Metastatic Breast Carcinoma in the Brain (tissue), 10 donors: ENCODE measurements around a stretch of chr10.

- PRO-cap, 10 experiments, result peak in 1 of 10 experiments; most common minus-strand start chr10:3048313 (in 1)
These were observed 19.2 kb upstream of the PFKP start for GRCh38 chr10:3048162-3048499.

DNA sequence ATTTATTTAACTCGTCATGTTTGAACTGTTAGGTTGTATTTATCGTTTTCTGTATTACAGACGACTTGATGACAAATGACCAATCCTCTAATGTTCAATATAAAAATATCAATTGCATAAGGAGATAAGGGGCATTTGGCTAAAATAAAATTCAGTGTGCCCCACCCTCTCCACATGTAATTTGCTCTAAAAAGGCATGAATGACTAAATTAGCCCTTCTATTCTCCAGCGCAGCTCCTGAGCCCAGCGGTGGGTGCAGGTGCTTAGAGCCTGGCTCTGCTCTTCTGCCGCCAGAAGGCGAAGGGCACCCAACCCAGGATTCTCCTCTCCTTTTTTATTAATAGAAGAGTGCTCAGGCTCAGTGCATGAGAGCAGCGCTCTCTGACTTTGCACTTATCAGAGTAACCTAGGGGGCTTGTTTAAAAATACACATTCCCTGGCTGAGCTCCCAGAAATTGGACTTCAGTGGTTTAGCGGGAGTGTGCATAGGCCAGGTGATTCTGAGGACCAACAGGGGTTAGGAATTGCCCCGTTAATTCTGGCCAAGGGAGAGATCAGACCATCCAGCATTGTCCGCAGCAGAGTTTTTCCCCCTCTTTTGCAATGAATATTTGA, 1.8 kb upstream of the PFKP start:
- PRO-cap, 10 experiments, result no peak in any of the 10 experiments

- PRO-cap, 10 experiments, result no peak in any of the 10 experiments
These were observed 370 bp downstream of the PFKP start for GRCh38 chr10:3067750-3068086.

GRCh38 chr10:3130895-3131613, 41.5 kb downstream of the PITRM1 start:
- PRO-cap, 10 experiments, result peak in 2 of 10 experiments; most common plus-strand start chr10:3131377 (in 1); most common minus-strand start chr10:3131281 (in 2)

GRCh38 chr10:3294870-3295470, 122.4 kb upstream of the PITRM1 start:
- PRO-cap, 10 experiments, result peak in 3 of 10 experiments; most common plus-strand start chr10:3295074 (in 2); most common minus-strand start chr10:3295145 (in 1)

GRCh38 chr10:3525882-3526347, 259.1 kb downstream of the KLF6 start:
- PRO-cap, 10 experiments, result peak in 4 of 10 experiments; most common plus-strand start chr10:3526050 (in 1); most common minus-strand start chr10:3525943 (in 4)

GRCh38 chr10:3556079-3556580, 228.9 kb downstream of the KLF6 start:
- PRO-cap, 10 experiments, result no peak in any of the 10 experiments

DNA sequence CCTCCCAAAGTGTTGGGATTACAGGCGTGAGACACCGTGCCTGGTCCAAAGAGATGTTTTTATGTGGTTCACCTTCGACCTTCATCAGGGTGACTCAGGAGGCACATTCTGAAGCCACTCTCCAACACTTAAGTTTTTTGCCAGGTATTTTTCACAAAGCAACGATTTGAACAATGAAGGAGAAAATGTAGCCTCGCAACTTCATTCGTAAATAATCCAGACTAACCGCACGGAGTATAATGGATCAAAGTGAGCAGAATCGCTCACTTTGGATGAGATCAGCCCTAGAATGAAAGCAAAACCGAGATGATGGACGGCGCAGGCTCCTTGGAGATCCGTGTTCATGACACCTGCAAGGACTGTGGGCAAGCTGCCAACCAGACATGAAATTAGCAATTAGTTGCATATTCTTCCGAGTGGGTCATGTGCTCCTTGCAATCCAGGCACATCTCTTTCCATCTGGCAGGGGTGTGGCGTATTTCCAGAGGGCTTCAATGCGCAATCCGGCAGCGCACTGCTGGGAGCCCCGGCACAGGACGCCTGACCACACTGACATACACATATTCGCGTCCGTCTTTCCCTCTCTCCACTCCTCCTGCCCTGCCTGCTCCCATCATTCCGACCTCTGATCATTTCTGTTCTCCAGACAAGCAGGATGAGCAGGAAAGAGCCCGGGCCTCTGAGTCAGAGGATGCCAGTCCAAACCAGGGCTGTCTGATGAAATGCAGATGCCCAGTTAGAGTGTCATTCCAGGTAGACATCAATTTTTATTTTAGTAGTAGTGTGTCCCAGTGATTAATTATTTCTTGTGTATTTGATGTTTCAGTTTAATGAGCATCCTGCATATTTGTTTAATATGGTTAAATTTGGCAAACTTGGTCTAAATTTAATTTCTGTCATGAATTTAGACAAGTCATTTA, 148.4 kb downstream of the KLF6 start:
- PRO-cap, 10 experiments, result peak in 1 of 10 experiments; most common plus-strand start position 520 of the sequence (in 1); most common minus-strand start position 627 of the sequence (in 1)

DNA sequence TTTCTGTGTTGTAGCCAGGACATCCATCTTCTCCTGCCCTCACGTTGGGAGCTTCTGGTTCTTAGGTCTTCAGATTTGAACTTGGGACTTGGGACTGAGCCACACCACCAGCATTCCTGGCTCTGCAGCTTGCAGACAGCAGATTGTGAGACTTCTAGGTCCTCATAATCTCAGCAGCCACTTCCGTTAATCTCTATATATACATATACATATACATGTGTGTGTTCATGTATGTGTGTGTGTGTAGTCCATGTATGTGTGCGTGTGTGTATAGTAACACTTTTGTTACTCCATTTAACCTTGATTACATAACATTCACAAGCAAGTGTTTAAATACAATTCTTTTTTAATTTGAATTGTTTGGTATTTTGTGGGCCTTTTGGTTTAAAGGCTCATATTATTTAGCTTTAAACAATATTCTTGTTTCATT, 42.7 kb downstream of the KLF6 start:
- PRO-cap, 10 experiments, result no peak in any of the 10 experiments

DNA sequence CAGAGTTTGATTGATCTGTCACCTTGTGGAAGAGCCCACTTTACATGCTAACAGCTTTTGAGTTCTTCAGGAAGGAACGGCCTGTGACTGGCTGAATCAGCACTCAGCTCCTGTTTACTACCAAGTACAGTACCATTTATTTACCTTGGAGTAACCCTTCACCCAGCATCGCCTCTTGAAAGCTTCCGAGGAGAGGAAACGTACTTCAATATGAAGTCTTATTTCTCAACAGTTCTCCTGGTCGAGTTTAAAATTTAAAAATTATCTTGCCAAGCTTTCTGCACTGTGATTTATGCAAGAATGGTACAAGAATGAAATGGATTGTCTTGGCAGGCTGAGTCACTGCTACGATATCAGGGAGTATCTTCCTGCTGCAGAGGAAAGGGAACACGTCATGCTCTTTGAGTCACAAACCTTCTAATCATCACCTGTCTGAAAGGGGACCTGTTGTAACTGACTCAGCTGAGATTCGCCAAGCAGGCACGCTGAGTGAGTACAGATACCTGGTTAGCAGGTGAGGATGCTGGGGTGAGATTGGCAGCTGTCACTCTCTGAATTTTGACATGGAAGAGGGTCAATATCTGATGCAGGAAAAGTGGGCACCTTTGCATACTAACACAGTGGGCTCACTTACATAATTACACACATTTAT, 30.1 kb downstream of the KLF6 start:
- PRO-cap, 10 experiments, result no peak in any of the 10 experiments

DNA sequence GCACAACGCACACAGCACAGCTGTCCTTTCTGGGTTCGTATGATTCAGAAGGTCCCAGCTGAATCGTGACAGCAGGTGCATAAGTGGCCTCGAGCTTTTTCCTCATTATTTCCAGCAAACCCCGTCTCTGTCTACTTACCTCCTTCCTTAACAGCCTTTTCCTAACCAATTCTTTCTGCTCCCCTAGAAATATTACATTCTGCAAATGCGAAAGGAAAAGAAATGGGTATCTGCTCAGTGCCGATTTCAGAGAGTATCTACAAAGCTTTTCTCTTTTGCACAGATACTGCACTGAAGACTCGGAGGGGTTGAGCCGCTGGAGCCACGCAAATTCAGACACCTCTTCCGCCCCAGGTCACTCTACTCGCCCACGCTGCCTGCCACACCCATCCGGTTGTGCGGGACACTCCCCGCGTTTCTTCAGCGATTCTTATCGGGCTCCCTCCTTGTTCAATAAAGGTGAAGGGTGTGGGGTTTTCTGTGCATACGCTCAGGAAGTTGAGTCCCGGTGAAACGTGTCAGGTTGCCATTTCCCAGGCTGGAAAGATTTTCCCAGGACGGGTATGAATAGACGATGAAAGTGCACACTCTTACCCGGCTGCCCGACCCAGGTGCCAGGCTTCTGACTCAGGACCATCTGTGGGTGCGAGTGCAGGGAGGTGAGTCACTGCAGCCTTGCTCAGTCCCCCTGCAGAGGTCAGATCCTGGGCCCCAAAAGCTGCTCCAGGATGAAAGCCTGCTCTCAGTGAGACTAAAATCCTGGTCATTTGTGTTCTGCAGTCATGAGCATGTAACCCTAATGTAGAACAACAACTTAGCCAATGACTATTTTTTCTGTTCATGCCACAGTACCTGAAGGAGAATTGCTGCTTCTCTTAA, 22.0 kb downstream of the KLF6 start:
- PRO-cap, 10 experiments, result no peak in any of the 10 experiments

DNA sequence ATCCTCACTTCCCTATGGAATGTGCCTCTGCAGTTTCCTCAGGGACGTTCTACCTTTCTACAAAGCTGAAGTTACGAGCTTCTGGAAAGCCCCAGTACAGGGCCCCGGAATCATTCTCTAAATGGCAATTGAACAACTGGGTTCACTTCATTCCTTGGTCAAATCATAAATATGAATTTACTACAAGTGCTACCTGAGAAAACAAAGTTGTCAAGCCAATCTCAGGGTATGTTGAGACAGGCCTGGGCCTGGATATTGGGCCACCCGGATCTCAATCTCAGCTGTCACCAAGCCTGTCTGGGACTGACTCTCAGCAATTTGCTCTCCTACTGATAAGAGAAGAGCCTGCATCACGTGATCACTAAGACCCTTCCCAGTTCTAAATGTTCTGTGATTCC, 4.4 kb downstream of the KLF6 start:
- PRO-cap, 10 experiments, result no peak in any of the 10 experiments

DNA sequence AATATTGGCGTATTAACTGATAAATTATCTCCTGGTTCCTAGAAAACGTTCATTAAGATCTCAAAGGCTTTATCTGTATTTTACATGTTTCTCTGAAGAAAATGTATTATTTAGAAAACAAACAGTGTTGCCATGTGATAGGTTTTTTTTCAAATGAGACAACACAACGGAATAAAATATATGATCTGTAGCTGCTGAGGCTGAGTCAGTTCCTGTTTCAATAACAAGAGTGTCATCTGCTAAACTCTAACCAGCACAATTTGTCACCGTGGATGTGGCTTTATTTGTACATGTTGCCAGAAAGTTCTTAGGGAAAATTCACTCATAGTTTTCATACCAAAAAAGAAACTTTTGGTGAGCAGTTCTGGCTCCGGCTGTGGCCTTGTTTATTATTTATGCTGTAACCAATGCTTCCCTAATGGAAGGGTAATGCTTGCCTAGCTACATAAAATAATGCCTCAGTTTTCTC, 20.2 kb upstream of the KLF6 start:
- PRO-cap, 10 experiments, result peak in 6 of 10 experiments; most common plus-strand start position 334 of the sequence (in 6); most common minus-strand start position 222 of the sequence (in 2)

GRCh38 chr10:3823530-3824067, 38.6 kb upstream of the KLF6 start:
- PRO-cap, 10 experiments, result no peak in any of the 10 experiments

DNA sequence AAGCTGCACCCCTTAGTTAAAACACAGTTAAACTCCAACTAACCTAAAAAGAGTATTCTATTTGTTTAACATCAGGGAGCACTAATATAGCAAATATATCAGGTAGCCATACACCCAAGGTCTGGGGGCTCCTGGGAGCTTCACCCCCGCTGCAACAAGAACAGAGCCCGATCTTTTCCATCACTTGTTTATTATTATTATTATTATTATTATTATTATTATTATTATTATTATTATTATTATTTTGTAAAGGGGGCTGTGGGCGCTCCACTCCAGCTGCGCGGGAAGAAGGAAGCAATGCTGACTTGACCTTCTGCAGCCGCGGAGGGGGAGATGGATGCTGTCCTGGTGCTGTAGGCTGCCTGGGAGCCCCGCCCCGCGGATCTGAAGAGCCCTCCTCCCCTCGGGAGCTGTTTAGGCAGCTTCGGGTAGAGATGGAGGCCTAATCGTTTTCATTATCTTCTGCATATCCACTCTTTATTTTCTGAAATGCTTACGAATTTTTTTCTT, 101.1 kb upstream of the KLF6 start:
- PRO-cap, 10 experiments, result peak in 1 of 10 experiments; most common plus-strand start position 275 of the sequence (in 1)

DNA sequence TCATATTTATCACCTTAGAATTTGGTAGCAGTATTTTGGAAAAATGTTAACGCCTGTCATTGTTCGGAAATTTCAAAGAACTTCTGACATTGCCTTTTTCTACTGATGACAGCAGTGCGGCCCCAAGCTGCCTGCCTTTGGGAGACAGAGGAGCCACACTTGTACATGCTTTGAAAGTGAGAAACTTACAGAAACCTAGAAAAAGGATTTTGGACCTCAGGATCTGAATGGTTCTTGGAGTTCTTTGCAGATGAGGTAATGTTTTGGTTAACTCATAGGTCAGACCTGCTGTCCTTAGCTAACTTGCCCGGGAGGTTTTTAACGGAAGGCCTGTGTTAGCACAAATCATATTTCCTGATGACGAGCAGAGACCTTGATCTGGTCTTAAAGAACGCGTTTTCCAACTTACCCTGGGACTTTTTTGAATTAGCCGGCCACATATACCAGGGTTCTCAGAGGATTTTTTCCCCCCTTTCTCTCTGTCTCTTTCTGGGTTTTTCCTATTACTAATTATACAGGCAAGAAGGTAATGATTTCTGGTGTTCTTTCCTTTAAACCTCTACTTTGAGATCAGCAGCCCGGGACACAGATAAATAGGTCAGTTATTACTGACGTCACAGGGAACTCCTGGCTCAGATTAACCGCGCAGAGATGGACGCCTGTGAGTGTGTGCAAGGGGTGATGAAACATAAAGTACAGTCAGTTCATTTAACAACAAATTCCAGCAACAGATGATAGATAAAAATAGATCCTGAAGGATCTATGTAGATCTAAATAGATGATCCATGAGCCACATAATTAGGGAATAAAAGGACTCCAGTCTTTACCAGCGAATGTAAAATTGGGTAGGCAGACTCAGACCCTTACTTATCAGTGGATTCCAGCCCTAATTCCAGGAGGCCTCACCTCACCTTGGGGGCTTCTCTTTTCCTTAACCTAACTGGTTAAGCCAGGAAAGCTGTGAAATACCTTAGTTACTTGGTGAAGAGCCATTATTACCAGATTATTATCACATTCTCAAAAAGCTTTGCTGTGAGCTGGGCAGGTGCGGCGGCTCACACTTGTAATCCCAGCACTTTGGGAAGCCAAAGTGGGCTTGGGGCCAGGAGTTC, 101.9 kb upstream of the KLF6 start:
- PRO-cap, 10 experiments, result peak in 8 of 10 experiments; most common plus-strand start position 348 of the sequence (in 8); most common minus-strand start position 566 of the sequence (in 3)

GRCh38 chr10:3889871-3890568, 105.0 kb upstream of the KLF6 start:
- PRO-cap, 10 experiments, result no peak in any of the 10 experiments

GRCh38 chr10:3902328-3902979, 117.4 kb upstream of the KLF6 start:
- PRO-cap, 10 experiments, result no peak in any of the 10 experiments

DNA sequence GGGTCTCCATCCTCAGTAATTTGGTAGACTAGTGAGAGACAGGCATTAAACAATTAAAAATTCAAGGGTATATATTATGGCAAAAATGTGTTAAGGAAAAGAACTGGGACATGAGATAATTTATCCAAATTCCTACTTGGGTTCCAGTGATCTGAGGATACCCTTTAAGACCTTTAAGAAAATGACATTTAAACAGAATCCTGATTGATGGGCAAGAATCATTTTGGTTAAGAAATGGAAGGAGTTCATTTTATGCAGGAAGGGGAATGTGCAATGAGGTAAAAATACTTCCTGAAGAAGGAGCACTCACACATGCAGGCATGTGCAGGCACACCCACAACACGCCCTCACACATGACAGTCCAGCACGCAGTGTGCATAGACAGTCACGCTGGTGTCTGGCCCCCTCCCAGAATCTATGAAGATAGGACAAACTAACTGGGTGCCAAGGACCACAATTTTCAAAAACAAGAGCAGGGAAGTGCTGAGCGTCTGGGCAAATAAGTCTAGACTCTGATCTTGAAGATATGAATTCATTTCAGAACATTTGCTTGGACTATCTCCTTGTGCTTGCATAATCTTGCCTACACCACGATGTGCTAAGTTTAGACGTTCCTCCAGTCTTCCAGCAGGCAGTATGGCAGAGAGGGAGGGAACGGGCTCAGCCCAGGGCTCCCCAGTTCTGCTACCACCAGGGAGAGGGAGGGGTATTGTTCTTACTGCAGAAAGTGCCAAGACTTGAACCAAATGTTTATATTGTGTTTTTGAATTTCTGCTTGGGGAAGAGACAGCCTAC, 276.4 kb upstream of the KLF6 start:
- PRO-cap, 10 experiments, result no peak in any of the 10 experiments

DNA sequence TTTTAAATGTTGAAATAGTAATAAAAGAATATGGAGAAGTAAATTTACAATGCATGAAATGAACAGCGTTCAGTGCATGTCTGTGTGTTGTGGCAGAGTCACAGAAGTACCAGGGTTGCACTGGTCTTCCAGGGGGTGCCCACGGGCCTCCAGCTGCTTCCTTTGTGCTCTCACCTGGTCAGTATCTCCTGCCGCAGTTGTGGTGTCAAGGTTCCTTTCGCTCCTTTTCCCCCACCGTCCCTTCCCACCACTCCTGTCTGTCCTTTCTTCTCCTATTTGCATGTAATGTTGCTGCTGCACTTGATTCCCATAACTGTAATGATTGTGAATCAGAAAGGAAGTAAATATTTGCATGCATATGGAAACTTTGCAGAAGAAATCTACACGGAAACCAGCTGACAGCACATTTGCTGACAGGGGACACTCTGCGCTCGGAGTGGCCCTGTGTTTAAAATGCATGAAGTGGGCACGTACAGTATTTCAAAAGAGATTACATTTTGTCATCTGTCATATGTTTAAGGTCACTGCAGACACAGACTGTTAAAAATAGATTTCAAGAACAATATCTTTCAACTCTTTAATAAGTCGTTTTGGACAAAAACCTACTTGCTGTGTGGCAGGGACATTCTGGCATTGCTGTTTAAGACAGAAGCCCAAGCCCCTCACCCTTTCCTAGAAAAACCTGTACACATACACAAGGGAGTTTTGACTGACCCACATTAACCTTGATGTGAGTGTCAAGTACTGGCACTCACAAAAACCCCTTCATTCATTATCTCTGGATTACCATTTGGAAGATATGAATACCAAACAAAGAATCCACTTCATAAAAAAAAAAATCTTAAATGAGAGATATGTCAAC, 336.7 kb upstream of the KLF6 start:
- PRO-cap, 10 experiments, result peak in 7 of 10 experiments; most common plus-strand start position 404 of the sequence (in 2); most common minus-strand start position 317 of the sequence (in 5)